ENCODE measurements around a stretch of chr16.

- RRBS: no CpG with 5 or more reads among the region's 15 CpGs
CAGE:
- cytosol, long polyA plus RNA: no peak
- long polyA plus RNA: no peak
- nucleus, long polyA plus RNA: no peak
Observed at GRCh38 chr16:70706712-70707726, 21.2 kb upstream of the MTSS2 start.

DNA sequence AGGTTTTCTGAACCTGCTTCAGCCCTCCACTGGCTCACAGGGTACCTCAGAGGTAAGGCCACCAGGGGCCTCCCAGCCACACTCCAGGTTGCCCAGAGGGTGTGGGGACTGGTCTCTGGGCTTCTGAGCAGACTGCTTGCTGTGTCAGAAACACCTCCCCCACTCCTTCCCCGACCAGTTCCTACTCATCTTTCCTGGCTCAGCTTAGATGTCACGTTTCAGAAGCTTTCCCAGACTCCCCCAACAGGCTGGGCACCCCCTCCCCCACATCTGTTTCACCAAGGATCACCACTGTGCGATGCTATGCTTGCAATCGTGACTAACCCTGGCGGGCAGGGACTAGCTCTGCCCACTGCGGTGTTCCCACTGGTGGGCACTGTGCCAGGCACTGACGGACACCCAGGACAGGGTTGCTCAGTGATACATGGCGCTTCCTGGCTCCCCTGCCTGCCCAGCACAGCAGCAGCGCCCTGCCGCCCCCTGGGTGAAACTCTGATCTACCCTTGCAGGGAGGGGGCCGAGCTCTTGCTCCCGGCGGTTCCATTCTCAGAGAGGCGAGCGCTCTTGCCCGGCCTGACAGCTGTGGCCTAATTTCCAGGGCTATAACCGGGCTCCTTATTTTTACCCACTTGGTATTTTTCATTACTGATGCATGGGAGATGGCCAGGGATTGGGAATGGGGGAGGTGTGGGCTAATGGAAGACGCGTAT lies 29.4 kb upstream of the MTSS2 start:
- RRBS: 76% methylated on average over 5 of the region's 19 CpGs
CAGE:
- cytosol, long polyA plus RNA: no peak
- long polyA plus RNA: no peak
- nucleus, long polyA plus RNA: no peak

DNA sequence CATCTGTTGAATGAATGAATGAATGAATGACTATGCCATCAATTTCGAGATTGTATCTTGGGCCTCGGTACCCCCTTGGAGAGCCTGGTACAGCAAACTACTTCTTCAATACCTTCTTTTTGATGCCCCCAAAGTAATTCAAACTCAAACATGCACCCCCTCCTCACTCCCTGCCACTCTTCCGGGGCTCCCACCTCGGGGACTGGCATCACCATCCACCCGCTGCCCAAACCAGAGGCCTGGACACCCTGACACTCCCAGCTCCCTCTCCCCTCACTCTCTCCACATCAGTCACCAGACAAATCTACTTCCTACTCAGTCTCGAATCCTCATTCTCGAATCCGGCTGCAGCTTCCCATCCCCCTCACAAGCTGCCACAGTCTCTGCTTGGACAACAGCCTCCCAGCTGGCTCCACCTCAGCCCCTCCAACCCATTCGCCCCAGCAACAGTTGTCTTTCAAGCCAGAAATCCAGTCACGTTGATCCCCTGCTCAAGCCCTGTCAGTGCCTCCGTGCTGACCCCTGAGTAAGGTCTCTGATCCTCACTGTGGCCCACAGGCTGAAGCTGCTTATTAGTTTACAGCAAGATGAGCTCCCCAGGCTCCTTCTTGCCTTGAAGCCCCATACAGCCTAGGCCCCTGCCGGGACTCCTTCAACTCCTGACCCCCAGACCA lies 44.1 kb upstream of the MTSS2 start:
- RRBS: no CpG with 5 or more reads among the region's 12 CpGs
CAGE:
- cytosol, long polyA plus RNA: no peak
- long polyA plus RNA: no peak
- nucleus, long polyA plus RNA: no peak

DNA sequence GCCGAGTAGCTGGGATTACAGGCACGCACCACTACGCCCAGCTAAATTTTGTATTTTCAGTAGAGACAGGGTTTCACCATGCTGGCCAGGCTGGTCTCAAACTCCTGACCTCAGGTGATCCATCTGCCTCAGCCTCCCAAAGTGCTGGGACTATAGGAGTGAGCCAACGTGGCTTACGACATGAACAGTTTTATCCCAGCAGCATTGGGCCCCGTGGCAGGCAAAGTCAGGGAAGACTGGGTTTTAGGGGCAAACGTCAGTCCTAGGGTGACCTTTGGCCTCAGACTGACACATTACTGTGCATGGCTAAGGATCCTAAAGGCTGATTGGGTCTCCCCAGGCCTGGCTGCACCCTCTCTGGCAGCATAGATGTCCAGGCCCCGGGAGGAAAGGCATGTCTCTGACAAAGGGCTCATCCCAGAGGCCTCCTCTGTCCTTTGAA lies 54.3 kb upstream of the MTSS2 start:
- RRBS: no CpG with 5 or more reads among the region's 8 CpGs
CAGE:
- cytosol, long polyA plus RNA: no peak
- long polyA plus RNA: no peak
- nucleus, long polyA plus RNA: no peak

- RRBS: no CpG with 5 or more reads among the region's 16 CpGs
CAGE:
- cytosol, long polyA plus RNA: no peak
- long polyA plus RNA: no peak
- nucleus, long polyA plus RNA: no peak
Observed at GRCh38 chr16:70750762-70751470, 50.0 kb downstream of the VAC14 start.

DNA sequence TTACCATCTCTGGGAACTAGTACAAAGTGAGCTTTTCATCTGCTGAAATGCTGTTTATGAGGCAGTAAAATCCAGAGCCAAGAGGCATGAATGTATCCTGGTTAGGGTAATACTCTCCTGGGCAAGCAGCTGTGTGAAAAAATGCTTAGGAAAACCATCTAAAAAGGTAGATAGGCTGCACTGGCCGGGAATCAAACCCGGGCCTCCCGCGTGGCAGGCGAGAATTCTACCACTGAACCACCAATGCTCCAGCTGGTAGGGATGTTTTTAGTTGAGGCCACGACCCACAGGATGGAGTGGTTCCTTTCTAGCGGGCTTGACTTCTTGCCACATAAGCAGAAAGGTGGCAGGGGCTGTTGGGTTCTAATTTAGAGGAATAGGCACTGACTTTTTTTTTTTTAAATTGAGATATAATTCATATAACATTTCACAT lies 22.9 kb downstream of the VAC14 start:
- RRBS: no CpG with 5 or more reads among the region's 7 CpGs
CAGE:
- cytosol, long polyA plus RNA: no peak
- long polyA plus RNA: no peak
- nucleus, long polyA plus RNA: no peak

- RRBS: no CpG with 5 or more reads among the region's 8 CpGs
CAGE:
- cytosol, long polyA plus RNA: no peak
- long polyA plus RNA: no peak
- nucleus, long polyA plus RNA: no peak
Observed at GRCh38 chr16:71385232-71385671, 26.7 kb downstream of the CALB2 start.

- RRBS: 3% methylated on average over 25 of the region's 70 CpGs
CAGE:
- cytosol, long polyA plus RNA: no peak
- long polyA plus RNA: start-site peak on the minus strand at chr16:71426329-71426400, 5 and 5 reads in 2 replicates
- nucleus, long polyA plus RNA: start-site peak on the minus strand at chr16:71426311-71426403, 7 reads
Observed at GRCh38 chr16:71425767-71427142, 15.6 kb downstream of the TLE7 start.

GRCh38 chr16:71590437-71591122 lies 13.7 kb upstream of the TAT start:
- RRBS: no CpG with 5 or more reads among the region's 6 CpGs
CAGE:
- cytosol, long polyA plus RNA: no peak
- long polyA plus RNA: no peak
- nucleus, long polyA plus RNA: no peak

- RRBS: no CpG with 5 or more reads among the region's 4 CpGs
CAGE:
- cytosol, long polyA plus RNA: no peak
- long polyA plus RNA: no peak
- nucleus, long polyA plus RNA: no peak
Observed at GRCh38 chr16:71758278-71758730, 33.8 kb upstream of the PHLPP2 start.

DNA sequence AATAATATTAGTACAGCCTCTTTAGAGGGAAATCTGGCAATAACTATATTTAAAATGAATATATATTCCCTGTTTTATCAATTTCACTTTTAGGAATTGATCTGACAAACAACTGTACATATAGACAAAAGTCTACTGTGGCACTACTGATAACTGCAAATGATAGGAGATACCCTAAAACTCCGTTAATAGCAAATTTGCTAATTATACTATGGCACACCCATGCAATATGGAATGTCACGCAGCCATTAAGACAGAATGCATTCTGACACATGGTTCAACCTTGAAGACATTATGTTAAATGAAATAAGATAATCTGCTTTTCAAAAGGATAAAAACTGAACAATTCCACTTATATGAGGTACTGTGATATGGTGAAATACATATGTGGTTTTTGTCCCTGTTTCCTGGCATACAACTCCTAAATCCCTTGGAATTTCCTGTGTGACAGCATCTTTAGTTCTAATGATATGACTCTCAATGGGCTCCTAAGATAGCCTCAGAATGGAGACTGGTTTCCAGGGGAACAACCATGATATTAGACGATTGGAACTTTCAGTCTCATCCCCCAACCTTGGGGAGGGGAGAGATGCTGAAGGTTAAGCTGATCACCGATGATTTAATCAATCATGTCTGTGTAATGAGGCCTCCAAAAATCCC lies 37.6 kb upstream of the PHLPP2 start:
- RRBS: no CpG with 5 or more reads among the region's 4 CpGs
CAGE:
- cytosol, long polyA plus RNA: no peak
- long polyA plus RNA: no peak
- nucleus, long polyA plus RNA: no peak

GRCh38 chr16:71894003-71894863 lies 1.1 kb upstream of the IST1 start:
- RRBS: no CpG with 5 or more reads among the region's 33 CpGs
CAGE:
- cytosol, long polyA plus RNA: no peak
- long polyA plus RNA: no peak
- nucleus, long polyA plus RNA: no peak

DNA sequence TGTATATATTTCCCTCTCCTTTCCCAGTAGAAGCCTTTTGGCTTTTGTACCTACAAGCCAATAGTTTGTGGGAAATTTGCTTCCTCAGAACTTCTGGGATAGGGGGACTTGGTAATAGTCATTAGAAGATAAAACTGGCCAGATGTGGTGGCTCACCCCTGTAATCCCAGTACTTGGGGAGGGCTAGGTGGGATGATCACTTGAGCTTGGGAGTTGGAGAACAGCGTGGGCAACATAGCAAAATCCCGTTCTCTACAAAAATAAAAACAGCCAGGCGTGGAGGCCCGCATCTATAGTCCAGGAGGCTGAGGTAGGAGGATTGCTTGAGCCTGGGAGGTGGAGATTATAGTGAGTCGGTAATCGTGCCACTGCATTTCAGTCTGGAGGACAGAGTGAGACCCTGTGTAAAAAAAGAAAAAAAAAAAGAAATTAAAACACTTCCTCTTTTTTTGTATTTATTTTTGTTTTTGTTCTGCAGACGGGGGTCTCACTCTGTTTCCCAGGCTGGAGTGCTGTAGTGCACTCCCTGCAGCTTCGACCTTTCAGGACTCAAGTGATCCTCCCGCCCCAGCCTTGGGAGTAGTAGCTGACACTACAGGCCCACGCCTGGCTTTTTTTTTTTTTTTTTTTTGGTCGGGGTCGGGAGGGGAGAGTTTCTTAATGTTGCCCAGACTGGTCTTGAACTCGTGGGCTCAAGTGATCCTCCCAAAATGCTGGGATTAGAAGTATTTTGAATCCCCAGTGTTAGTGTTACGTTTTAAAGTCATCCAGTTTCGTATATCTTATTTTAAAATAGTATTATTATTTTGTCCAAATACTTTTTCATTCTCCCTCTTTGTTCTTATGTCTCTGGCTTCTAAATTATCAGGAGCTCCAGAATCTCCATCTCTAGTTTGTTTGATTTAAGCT lies 1.5 kb downstream of the IST1 start:
- RRBS: no CpG with 5 or more reads among the region's 15 CpGs
CAGE:
- cytosol, long polyA plus RNA: no peak
- long polyA plus RNA: no peak
- nucleus, long polyA plus RNA: no peak

DNA sequence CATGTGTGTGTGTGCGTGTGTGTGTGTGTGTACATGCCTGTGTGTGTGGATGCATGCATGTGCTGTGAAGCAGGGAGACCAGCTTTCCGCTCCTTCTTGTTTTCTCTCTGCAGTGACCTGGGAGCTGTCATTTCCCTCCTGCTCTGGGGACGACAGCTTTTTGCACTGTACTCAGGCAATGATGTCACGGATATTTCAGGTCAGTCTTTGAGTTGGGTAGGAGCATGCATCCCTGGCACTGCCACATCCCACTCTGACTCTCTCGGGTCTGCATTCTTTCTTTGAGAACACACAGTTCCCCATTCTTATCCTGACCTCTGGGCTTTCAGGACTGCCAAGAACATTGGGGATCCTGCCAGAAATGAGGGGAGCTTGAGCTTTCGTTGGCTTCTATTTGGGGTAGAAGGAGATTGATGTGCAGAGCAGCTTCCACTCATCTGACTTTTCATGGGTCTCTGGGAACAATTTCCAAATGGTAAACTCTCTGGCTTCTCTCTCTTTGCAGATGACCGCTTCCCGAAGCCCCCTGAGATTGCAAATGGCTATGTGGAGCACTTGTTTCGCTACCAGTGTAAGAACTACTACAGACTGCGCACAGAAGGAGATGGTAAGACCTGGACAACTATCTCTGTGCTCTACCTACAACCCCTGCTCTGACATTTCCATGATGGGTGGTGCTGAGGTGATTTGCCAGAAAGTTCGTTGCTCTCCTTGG lies 10.9 kb downstream of the HPR start:
- RRBS: no CpG with 5 or more reads among the region's 11 CpGs
CAGE:
- cytosol, long polyA plus RNA: no peak
- long polyA plus RNA: no peak
- nucleus, long polyA plus RNA: no peak

DNA sequence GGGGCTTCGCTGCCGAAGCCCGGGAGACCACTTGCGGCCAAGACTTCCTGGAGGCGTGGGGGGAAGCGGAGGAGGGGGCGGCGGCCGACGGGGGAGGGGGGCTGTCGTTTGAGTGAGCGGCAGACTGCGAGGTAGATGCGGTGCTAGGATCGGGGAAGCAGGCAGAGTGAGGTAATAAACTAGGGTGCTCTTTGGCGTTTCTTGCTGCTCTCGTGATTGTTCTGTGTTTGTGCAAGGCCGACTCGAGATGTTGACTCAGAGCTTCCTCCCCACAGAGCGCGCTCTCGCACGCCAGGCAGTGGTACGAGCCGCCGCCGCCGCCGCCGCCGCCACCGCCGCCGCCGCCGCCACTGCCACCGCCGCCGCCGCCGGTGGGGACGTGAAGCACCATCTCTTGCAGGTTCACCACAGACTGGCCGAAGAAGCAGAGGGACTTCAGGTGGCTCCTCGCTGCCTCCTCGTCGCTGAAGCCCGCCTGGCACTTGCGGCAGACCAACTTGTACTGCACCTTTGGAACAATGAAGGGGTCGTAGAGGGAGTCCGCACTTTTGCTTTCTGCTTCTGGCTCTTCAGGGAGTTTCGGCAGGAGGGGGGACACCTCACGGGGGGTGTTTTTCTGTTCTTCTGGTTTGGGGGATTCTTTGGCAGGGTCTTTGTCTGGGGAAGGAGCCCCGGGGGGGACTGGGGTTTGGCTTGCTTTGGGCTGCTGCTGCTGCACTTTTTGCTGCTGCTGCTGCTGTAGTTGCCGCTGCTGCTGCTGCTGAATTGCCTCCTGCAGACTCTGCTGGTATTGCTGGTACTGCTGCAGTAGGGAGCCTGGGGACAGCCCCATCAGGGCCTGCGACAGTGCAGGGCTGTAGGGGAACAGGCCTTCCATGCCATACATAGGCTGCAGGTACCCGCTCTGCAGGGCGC lies 260.3 kb downstream of the ZFHX3 start:
- RRBS: no CpG with 5 or more reads among the region's 57 CpGs
CAGE:
- cytosol, long polyA plus RNA: no peak
- long polyA plus RNA: no peak
- nucleus, long polyA plus RNA: no peak

DNA sequence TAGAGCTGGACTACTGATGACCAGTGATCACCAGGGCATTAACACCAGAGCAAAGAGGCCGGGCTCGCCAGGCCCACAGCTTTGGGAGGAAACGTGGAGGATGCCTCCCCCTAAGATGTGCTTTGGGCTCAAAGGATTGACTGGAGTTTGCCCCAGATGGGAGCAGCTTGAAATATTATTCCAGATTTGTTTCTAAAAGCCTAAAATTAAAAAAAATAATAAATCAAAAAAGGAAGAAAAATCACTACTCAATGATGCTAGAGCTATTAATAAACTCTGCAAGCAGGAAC lies 197.4 kb downstream of the ZFHX3 start:
- RRBS: no CpG with 5 or more reads among the region's 3 CpGs
CAGE:
- cytosol, long polyA plus RNA: no peak
- long polyA plus RNA: no peak
- nucleus, long polyA plus RNA: no peak

DNA sequence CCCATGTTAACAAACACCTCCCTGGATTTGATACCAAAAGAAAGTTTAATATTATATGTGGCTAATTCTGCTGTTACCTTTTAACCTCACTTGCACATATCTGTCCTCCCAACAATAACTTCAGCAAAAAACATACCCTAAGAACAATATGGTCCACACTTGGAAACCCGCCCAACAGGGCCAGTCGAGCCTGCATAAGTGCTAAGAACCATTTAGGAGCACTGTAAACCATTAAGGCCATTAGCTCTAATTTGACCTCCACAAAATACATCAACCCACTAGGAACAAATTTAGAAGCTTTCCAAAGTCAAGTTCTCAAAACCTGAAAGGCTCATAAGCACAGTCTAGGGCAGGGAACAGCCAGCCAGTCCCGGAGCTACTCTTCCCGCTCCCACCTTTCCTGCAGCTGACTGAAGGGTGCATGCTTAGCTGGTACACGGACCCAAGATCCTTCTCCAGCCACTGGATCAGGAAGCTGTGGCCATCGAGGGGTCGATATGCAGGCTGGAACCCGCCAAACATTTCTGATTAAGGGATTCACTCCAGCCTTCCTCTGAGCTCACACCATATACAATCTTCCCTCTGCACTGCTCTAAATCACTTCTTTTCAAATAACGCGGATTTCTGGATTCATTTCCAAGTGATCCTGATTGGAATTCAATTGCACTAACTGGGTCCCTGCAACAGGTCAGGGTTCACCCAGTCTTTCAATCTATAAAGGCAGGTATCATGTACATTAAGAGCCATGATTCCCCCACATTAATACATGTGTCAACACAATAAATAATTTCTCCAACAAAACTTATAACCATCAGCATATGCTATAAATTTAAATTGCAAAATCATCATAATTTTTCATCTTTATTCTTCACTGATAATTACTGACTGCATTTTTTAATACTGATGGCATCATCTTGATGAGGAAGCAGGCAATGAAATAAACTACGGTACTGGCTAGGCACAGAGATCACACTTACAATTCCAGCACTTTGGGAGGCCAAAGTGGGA lies 59.7 kb downstream of the ZFHX3 start:
- RRBS: no CpG with 5 or more reads among the region's 11 CpGs
CAGE:
- cytosol, long polyA plus RNA: no peak
- long polyA plus RNA: no peak
- nucleus, long polyA plus RNA: no peak

GRCh38 chr16:72989390-72990858 lies 58.0 kb downstream of the ZFHX3 start:
- RRBS: no CpG with 5 or more reads among the region's 31 CpGs
CAGE:
- cytosol, long polyA plus RNA: no peak
- long polyA plus RNA: no peak
- nucleus, long polyA plus RNA: no peak

DNA sequence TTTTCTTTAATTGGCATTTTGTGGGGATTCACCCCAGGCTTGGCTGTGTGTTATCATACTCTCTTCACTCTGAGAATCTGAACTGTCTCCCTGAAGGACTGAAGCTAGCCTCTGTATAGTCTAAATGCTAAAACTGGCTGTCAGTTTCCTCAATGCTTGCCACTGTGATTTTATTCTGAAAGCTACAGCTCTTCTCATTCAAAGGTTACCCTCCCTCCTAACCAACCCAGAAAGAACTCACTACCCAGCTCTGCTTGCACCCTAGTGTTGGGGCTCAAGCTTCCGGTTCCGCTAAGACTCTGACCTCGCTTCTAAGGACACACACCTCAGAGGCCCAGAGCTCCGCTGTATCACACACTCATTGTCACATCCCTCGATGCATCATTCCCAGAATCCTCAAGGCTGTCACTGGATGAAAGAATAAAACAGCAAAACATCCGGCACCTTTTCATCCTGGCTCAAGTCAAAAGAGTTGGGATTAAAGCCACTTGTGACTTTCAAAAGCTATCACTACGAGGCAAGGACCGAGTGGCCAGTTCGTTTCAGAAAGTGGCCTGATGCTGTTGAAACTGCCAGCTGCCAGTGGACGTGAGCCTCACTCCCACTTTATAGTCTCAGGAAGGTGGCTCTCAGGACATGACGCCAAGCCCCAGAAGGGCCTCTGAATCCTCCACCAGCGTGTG lies 29.1 kb downstream of the ZFHX3 start:
- RRBS: no CpG with 5 or more reads among the region's 12 CpGs
CAGE:
- cytosol, long polyA plus RNA: no peak
- long polyA plus RNA: no peak
- nucleus, long polyA plus RNA: no peak

DNA sequence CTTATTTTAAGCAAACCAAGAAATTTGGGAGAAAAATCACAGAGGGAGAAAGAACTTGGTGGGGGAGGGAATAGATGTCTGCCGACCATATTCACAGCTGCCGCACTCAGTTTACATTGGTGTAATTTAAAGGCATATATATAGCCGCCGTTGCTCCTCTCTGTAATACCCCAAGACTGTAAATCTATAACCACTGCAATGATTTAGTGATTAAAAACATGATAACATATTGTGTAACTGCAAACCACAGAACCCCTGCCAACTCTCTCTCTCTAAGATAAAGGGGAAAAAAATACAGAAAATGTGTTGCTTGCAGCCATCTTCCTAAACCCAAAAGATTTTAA lies 6.7 kb upstream of the ZFHX3 start:
- RRBS: no CpG with 5 or more reads among the region's 4 CpGs
CAGE:
- cytosol, long polyA plus RNA: no peak
- long polyA plus RNA: no peak
- nucleus, long polyA plus RNA: no peak

Data from H1 (cell line).